A172 (cell line): ENCODE measurements around the genes RASGRP1, BMF and KNSTRN.

DNA sequence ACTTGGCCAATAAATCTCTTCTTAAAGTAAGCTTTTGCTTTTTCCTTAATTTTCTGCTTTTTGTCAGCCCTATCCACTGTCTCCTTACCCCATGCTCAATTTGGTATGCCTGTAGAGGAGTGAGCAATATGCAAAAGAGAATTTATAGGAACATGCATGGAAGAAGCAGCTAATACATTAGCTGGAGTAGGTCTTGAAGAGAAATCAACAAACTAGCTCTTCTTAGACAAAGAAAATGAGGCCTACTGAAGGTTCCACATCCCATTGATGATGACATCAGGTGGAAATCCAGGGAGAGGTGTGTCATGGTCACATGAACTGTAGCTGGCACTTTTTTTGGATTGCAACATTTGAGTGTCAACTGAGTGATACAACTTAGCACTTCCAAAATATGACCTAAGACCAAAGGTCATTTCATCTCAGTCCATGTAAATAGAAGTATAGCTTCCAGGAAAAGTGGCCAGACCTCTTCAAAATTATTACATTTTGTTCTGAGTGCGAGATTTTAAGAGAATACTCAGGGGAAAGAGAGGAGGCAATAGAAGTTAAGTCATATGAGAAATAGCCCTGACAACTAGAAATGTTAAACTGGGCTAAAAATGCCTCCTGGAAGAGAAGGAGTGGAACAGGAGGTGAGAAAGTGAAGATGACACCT lies 117.2 kb upstream of the MEIS2 start:
- RAMPAGE, long total RNA, result no peak

GRCh38 chr15:38564569-38565218 lies at the start of gene RASGRP1:
RASGRP1 (minus strand) TSS chr15:38564814.
- RAMPAGE, long total RNA, result no peak

GRCh38 chr15:38650770-38651556 lies 86.3 kb upstream of the RASGRP1 start:
- RAMPAGE, long total RNA, result no peak

DNA sequence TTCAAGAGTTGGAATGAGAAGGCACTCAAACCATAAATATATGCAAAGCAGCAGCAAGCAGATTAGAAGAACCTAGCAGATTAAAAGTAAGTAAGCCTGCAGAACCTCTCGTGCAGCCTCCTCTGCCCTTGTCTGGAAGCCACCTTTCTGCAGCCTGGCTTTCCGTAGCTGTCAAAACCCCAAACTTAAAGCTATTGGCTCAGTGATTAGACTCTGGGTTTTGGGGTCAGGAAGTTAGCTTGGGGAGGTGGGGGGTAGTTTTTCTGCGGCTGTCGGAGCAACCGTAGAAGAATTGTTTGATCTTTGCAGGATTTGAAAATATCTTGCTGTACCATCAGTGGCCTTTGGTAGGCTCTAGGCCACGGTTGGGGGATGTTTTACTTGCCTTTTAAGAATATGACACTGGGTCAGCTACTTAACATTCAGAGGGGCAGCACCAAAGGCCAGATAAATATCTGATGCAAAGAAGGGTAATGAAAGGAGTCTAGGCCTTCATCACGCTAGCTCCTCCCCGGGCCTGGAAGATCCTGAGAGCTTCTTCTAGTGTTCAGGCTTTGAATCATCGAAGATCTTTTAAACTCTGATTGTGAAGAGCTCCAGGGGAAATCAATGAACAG lies 88.4 kb upstream of the RASGRP1 start:
- RAMPAGE, long total RNA, result no peak

DNA sequence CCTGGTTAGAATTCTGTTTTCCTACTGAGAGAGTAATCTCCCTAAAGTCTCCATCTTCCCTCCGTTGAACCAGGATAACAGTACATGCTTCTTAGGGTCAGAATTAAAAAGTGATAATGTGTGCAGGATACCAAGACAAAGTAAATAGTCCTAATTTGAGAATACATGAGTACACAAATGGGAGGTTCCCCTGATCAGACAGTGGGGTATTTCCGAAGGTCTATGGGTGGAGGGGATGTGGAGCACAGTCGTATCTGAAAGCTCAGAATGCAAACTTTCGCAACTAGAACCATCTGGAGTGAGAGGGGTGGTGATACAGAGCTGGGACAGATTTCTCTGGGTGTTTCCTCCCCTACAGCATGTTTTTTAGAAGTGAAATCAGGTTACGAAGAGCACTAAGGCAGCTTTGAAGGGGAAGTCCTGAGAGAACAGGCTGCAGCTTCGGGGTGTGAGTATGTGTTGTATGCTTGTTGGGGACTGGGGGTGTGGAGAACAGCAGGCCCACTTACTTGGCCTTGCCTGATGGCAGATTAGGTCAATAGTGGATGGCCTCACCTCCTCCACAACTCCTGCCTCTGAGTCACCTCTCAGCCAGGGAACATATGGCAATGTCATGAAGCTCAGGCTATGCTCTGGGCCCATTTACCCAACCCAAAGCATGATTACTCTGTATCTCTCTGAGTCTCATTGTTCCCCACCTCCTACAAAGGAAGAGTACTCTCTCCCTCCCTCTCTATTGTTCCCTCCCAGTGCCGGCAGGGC lies 107.1 kb upstream of the RASGRP1 start:
- RAMPAGE, long total RNA, result no peak

DNA sequence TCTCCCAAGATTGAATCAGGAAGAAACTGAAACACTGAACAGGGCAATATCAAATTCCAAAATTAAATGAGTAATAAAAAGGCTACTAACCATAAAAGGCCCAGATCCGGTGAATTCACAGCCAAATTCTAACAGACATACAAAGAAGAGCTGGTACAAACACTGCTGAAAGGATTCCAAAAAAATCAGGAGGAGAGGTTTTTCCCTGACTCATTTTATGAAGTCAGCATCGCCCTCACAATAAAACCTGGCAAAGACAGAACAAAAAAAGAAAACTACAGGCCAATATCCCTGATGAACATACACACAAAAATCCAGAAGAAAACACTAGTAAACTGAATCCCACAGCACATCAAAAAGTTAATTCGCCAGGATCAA lies 462.3 kb upstream of the THBS1 start:
- RAMPAGE, long total RNA, result no peak

DNA sequence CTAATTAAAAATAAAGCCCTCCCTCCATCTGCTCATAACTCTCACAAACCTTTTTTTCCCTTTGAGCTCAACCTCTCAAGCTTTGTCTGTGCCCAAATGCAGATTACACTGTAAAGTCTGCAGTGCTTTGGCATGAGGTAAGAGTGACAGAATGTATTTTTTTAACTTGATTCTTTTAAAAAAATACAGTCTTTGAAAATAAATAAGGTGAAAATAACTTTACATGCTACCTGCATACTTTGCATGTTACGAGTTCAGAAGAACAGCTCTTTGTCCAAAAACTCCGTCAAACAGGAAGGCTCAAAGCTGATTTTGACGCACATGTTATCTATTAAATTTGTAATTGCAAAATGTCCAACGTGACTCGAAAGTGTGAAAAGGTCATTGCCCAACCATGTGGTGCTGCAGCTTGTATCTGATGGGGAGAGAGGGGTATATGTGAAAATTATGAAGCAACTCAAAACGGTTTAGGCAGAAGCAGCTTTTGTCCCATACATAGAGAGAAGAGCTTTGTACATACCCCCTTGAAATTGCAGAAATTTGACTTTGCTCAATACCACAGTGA lies 254.1 kb upstream of the THBS1 start:
- RAMPAGE, long total RNA, result no peak

GRCh38 chr15:39360337-39360833 lies 220.5 kb upstream of the THBS1 start:
- RAMPAGE, long total RNA, result no peak

DNA sequence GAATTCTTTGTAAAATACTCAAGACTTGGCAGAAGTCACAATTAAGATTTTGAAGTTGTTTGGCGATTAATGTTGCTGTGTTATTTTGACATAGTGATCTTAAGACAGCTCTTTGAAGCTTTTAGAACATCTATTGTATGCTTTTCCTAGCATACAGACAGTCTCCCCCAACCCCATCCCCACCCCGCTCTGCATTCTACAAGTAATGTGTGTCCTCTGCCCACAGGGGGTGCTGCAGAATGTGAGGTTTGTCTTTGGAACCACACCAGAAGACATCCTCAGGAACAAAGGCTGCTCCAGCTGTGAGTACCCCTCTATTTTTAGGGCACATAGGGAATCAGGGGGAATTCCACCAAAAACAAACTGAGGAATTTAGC lies 2.5 kb downstream of the THBS1 start:
- RAMPAGE, long total RNA, result no peak

DNA sequence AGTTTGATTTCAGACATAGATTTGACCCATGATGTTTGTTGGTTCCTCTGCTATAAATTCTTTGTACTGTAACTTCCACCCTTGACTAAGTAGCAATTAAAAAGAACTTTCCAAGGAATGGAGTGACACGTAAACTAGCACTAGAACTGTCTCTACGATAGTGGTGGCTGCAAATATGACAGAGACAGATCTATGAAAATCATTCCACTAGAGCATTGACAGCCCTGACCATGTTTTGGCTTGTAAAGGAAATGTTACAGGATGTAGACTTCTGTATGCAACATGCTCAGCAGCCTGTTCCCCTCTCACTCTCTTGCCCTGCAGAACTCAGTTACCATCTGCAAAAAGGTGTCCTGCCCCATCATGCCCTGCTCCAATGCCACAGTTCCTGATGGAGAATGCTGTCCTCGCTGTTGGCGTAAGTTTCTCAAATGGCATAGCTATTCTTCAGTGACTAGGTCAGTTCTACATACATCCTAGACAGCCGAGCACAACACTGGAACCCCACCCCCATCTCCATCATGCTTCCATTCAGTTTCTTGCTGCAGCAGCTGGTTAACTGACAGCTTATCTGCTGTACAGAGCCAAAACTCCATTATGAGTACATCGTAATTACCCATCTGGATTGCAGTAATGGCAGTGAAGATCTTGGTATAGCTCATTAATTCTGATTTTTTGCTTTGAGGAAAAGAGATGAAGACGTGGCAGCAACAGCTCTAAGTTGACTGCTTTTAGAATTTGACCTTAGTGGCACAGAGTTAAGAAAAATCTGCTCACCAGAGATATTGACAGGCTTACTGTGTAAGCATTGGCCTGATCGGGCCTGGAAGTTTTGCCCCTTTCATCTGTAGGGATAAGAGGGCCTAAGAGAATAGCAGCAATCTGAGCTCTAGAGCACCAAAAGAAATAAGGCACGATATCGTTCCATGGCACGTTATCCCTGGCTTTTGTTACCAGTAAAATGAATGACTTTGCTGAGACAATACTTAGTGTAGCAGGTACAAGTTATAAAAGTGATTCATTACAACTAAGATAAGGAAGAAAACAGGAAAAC lies 4.6 kb downstream of the THBS1 start:
- RAMPAGE, long total RNA, result no peak

GRCh38 chr15:39597598-39598174 lies 16.8 kb downstream of the THBS1 start:
- RAMPAGE, long total RNA, result no peak

GRCh38 chr15:39599383-39599782 lies 18.5 kb downstream of the THBS1 start:
- RAMPAGE, long total RNA, result no peak

GRCh38 chr15:39622707-39623146 lies 41.8 kb downstream of the THBS1 start:
- RAMPAGE, long total RNA, result no peak

- RAMPAGE, long total RNA, result no peak
These were observed 48.5 kb downstream of the THBS1 start for GRCh38 chr15:39629352-39629819.

DNA sequence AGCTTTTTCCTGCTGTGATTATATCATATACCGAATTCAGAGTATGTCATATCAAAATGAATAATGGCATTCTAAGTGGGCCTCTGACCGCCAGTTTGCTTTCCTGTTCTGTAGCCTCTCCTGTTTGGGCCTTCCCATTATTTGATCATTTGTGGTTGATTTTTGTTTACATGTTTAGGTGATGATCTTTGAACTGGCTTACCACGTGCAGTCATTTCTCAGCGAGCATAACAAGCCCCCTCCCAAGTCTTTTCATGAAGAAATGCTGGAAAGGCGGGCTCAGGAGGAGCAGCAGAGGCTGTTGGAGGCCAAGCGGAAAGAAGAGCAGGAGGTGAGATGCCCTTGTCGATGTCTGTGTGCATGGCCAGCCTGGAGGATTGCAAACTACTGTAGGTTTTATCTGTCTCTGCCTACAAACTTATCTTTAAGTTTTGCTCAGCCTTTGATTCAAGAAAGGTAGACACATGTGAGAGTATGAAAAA lies 15.1 kb downstream of the EIF2AK4 start:
- RAMPAGE, long total RNA, result no peak

DNA sequence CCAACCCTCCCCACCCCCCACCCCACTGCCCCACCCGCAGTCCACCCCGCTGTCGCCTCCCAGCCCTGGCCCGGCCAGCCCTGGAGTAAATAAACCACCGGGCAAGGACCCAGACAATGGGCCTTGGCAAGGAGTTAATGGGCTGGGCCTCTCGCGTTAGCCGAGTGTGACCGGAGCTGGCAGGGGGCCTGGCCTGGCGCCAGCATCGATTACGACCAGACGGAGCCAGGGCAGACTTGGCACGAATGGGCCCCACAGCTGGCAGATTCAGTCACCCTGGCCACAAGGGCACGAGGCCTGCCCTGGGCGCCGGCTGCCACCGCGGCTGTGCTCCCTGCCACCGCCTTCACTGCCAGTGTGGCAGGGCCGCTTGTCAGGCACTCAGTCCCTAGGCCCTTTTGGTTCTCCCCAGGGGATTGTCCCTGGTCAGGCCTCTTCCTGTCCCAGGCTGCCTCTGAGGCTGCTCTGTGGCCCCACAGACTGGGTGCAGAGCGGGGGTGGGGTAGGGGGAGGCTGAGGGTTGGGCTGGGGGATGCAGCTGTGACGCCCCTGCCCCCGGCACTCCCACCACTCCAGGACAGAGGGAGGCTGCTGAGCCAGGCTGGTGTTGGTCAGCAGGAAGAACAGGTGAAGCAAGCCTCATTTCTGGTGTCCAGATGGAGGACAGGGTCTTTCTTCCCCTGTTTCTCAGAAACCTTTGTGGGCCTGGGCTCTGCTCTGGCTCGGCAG lies 30.3 kb upstream of the SRP14 start:
- RAMPAGE, long total RNA, result no peak

GRCh38 chr15:40108572-40109663 lies at the start of gene BMF:
BMF (minus strand) TSS chr15:40108879.
- RAMPAGE, long total RNA, result no peak

DNA sequence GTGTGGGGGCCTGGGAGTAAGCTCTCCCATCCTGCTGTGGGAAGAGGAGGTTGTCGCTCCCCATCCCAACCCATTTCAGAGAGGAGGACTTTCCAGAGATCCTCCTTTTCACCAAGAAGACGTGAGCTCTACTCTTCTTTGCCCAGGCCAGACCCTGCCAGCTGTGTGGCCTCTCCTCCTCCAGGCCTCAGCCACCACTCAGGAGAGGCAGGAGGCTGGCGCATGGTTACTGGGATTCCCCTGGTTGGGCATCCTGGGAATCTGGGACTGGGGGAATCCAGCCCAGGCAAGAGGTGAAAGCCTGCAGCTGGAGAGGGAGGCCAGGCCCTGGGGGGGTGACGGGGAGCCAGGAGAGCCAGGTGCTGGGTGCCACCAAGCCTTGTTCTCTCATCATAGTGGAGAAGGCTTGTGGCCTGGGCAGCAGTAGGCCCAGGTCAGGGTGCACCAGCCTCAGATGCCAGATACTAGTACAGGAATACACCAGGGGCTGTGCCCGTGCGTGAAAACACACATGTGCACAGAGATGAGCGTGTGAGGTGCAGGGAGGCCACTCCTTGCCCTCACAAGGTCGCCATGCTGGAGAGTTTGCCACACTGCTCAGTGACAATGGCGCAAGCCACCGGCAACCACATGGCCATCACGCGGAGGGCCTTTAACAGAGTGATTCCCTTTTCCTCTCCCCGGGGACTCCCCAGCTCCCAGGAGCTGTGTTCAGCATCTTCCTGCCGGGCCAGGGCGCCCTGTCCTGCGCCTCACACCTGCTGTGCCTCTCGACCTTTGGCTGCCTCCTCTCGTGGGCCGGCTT lies 6.1 kb downstream of the CCDC9B start:
- RAMPAGE, long total RNA, result no peak

DNA sequence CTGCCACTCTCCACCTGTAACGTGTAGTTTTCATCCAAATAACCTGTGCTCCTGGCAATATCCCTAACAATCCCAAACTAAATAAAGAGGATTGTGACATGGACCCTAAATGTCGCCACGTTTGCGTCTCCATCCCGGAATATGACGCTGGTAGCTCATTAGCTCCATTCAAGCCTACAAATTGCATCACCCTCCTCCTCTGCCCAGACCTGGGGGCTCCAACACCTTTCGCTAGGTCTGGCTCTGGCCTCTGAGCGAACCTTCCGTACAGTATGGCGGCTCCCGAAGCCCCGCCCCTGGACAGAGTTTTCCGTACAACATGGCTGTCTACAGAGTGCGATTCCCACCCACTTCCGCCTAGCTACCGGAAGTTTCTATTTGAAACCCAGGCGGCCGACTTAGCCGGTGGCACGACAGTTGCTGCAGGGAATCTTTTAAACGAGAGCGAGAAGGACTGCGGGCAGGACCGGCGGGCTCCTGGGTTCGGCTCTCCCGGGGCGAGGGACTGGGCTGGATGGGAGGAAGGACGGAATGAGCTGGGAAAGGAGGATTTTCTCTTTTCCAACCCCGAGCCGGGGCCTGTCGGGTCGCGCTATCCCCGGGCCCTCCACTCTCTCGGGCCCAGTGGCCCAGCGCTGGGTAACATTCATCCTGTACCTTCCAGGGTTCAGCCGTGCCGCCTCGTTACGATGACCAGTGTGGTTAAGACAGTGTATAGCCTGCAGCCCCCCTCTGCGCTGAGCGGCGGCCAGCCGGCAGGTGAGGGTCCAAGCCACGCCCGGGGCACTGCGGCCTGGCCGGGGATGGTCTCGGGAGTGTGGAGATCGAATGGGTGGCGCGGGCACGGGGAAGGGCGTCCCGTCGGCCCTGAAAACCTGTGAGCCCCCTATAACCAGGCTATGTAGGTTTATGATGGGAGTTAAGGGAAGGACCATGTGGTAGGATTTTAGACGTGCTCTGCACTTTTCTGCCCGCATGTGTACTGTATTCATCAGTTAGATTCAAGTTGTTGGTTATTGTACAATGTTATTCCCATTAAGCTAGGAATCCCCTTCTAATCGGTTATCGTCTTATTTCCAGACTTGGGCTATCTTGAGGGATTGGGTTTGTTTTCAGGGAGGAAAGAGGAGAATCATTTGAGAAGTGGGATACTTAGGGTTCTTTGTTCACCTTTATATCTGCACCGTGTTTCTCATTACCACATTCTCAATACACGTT lies at the start of gene KNSTRN:
KNSTRN (plus strand) TSS at position 158 of the 1,218 bp plus-strand sequence.
- RAMPAGE, long total RNA, result start-site peak on the plus strand centred at position 407 of the sequence, 82 bp wide, 1,897 and 4,476 reads in 2 replicates

- RAMPAGE, long total RNA, result no peak
These were observed 1.3 kb upstream of the BAHD1 start for GRCh38 chr15:40439209-40440183.